Metastatic Pancreatic Carcinoma in the Ovary (tissue), 1 donor: ENCODE results near the genes NLGN3 and TAF1.

DNA sequence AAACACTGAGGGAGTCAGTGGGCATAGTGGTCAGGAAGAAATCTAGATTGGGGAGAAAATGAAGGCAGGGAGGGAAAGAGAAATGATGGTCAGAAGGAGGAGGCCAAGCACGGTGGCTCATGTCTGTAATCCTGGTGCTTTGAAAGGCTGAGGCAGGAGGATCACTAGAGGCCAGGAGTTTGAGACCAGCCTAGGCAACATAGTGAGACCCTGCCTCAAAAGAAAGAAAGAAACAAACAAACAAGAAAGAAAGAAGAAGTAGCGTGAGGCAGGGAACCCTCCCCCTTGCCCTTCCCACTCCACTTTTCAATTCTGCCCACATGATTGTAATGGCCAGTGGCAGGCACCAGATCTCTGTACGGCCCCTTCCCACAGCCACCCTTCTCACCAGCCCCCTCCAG, 368 bp downstream of the IL2RG start:
- PRO-cap, result no peak

GRCh38 chrX:71144578-71144974, at the start of gene NLGN3:
TSS of gene NLGN3 (plus strand) at chrX:71144841.
- PRO-cap, result no peak

DNA sequence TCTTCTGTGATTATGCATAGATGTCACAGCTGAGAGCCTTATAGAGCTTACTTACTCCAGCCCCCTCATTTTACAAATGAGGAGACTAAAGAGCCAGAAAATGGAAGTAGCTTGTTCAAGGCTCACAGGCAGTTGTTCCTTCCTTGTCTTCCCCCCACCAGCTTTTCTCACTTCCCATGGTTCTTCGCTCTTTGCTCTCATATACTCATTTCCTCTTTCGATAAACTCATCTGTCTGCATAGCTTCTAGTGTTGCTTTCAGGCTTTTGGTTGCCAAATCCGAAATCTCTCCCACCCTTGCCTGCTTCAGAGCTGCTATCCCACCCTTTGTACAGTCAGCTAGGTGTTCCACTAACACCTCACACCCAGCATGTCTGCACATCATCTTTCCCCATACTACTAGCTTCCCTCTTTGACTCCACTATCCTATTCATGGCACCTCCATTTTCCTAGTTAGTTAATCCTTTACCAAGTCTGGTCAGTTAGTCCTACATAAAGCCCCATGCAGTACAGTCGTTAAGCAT, 24.9 kb upstream of the GJB1 start:
- PRO-cap, result no peak

DNA sequence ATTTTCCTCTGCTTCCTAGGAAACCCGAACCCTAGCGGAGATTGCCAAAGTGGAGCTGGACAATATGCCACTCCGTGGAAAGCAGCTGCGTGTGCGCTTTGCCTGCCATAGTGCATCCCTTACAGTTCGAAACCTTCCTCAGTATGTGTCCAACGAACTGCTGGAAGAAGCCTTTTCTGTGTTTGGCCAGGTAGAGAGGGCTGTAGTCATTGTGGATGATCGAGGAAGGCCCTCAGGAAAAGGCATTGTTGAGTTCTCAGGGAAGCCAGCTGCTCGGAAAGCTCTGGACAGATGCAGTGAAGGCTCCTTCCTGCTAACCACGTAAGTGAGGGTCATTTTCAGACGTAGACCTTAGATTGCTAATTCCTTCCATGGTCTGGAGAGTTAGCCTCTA, 7.3 kb upstream of the ITGB1BP2 start:
- PRO-cap, result no peak

- PRO-cap, result bidirectional peak, plus-strand start at chrX:71366249, minus-strand start at chrX:71365905; unidirectional peak, plus-strand start at chrX:71366330; unidirectional peak, plus-strand start at chrX:71366579
Observed at GRCh38 chrX:71365608-71366757, at the start of gene TAF1. TSS of gene TAF1 (plus strand) at chrX:71366357.

- PRO-cap, result no peak
Observed at GRCh38 chrX:71393935-71394256, 27.7 kb downstream of the TAF1 start.

DNA sequence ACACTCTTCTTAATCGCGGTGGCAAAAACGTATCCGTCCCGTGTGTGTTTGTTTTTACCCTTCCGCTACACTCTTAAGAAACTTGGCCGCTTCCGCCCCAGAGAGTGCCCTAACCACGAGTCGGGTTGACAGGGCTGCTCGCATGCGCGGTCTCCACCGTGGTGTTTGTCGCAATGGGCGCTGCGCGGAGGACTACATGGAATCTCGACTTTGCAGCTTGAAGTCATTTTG, 214 bp upstream of the OGT start:
- PRO-cap, result bidirectional peak, plus-strand start outside the sequence, minus-strand start at position 75 of the sequence

DNA sequence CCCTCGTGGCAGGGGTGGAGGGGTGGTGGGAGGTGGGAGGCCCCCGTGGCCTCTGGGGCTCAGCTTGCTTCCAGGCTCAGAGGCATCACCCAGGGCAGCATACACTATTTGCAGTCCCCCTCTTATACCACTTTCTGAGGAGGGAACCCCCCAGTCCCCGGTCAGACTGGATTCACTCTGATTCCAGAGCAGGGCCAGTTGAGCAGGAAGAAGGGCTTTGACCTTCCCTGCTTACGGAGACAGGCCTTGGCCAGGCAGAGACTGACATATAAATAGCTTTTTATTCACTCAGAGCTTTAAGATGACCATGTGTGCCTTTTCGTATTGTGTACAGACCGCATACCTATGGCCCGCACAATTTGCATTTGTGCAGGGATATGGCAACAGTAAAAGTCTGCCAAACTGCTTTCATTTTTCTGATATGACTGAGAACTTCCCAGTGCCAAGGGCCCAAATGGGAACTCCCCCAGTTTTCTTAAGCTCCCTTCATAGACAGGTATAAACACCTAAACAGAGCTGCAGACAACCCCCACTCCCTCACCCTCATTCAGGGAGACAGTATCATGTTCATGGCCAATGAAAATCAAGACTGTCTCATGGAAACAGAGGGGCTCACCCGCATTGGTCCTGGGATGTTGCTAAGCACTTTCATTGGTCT, 135.0 kb downstream of the NHSL2 start:
- PRO-cap, result no peak

- PRO-cap, result no peak
Observed at GRCh38 chrX:72125813-72126778, 55.5 kb upstream of the PIN4 start.

- PRO-cap, result bidirectional peak, plus-strand start at chrX:72255827, minus-strand start at chrX:72255524
Observed at GRCh38 chrX:72255212-72256031, 16.6 kb upstream of the ERCC6L start.

DNA sequence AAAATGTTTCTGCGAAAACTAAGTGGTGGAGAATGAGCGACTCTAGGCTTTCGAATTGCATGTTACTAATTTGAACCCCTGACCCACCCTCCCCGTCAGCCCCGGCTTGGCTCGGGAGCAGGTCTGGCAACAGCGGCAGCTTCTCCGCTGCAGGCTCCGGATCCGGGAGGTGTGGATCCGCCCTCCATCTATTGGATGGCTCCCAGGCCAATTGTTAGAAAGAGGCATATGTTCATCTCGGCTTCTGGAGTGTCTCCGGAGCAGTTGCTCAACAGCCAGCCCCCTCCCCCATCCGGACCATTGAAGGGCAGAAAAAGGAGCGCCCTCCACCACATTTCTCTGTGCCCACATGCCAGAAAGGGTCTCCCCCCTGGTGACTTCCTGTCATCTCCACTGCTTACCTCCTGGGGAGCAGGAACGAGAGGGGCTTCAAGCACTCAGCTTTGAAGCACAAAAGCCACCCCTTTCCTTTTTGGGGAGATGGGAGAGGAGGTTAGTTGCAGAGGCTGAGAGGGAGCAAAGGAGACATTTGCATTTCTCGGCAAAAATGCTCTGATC, 3.2 kb upstream of the CITED1 start:
- PRO-cap, result no peak

GRCh38 chrX:72344613-72345153, 39.0 kb upstream of the CITED1 start:
- PRO-cap, result no peak

DNA sequence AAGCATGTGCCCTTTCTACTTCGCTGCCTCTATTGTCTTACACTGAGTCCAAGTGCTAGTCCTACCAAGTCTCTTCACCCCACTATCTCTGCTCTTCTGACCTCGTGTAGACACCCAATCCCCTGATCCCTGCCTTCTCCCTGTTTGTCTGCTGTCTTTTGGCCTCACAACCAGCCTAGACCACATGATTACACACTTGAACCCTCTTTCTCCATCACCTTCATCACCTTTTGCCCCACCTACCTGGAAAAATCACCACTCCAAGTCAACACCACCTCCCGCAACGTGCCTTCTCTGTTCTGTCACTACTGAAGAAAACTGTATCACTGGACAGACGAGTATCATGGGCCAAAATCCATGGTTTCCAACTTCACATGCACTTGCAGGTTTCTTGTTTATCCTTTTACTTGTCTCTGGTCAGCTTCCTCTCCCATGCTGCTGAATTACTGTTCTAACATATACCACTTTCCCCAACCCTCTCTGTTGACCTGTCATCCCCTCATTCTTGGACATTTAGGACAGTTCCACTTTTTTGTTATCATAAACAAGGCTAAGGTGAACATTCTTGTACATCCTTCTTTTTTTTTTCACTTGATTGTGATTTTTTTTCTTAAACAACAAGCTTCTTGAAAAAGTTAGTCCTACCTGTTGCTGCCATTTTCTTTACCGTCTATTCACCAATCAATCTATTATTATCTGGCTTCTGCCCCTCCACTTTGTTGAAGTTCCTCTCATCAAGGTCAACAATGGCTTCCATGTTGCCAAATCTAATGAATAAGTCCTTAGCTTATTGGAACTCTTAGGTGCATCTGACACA, 125.4 kb upstream of the CITED1 start:
- PRO-cap, result no peak

DNA sequence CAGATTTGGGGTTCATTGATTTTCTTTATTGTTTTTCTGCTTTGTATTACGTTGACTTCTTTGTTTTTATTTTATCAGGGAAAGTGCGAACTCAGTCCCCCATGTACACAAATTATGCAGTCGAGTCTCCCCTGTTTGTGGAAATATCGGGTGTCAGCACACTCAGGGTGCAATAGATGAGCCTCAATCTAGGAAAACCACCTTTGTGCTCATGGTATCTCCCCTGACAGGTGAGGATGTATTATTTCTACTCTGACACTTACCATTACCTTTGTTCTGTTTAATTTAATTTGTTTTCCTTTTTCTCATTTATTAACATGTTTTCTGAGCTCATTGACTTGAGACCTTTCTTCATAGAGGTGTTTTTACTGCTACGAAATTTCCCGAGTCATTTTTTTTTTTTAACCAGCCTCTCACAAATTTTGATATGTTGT, 26.5 kb upstream of the PHKA1 start:
- PRO-cap, result no peak

- PRO-cap, result no peak
Observed at GRCh38 chrX:73830841-73831400, 267.9 kb downstream of the CHIC1 start.

DNA sequence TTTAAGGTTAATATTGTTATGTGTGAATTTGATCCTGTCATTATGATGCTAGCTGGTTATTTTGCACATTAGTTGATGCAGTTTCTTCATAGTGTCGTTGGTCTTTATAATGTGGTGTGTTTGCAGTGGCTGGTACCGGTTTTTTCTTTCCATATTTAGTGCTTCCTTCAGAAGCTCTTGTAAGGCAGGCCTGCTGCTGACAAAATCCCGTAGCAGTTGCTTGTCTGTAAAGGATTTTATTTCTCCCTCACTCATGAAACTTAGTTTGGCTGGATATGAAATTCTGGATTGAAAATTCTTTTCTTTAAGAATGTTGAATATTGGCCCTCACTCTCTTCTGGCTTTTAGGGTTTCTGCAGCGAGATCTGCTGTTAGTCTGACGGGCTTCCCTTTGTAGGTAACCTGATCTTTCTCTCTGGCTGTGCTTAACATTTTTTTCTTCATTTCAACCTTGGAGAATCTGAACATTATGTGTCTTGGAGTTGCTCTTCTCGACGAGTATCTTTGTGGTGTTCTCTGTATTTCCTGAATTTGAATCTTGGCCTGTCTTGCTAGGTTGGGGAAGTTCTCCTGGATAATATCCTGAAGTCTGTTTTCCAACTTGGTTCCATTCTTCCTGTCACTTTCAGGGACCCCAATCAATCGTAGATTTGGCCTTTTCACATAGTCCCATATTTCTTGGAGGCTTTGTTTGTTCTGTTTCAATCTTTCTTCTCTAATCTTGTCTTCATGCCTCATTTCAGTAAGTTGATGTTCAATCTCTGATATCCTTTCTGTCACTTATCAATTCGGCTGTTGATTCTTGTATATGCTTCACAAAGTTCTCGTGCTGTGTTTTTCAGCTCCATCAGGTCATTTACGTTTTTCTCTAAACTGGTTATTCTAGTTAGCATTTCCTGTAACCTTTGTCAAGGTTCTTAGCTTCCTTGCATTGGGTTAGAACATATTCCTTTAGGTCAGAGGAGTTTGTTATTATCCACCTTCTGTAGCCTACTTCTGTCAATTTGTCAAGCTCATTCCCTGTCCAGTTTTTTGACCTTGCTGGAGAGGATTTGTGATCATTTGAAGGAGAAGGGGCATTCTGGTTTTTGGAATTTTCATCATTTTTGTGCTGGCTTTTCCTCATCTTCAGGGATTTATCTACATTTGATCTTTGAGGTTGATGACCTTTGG, 227.5 kb upstream of the ZCCHC13 start:
- PRO-cap, result no peak

- PRO-cap, result no peak
Observed at GRCh38 chrX:74161349-74162387, 142.3 kb upstream of the ZCCHC13 start.

- PRO-cap, result no peak
Observed at GRCh38 chrX:74237991-74238576, 65.9 kb upstream of the ZCCHC13 start.

- PRO-cap, result unidirectional peak, minus-strand start at chrX:74292062; unidirectional peak, minus-strand start at chrX:74292351; bidirectional peak, plus-strand start at chrX:74292716, minus-strand start at chrX:74292583
Observed at GRCh38 chrX:74291704-74292866, 11.9 kb upstream of the ZCCHC13 start.

DNA sequence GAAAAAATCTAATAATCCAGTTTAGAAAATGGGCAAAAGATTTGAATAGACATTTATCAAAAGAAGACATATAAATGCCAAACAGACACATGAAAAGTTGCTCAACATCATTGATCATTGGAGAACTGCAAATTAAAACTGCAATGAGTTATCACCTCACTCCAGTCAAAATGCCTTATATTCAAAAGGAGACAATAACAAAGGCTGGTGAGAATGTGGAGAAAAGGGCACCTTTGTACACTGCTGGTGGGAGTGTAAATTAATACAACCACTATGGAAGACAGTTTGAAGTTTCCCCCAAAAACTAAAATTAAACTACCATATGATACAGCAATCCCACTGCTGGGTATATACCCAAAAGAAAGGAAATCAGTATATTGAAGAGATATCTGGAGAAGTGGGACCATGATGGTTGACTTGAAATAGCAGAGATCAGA, 97.8 kb upstream of the MAGEE1 start:
- PRO-cap, result no peak